Breast epithelium (tissue), 2 donors: Measurements from ENCODE around the genes ELP4 and DEPDC7.

DNA sequence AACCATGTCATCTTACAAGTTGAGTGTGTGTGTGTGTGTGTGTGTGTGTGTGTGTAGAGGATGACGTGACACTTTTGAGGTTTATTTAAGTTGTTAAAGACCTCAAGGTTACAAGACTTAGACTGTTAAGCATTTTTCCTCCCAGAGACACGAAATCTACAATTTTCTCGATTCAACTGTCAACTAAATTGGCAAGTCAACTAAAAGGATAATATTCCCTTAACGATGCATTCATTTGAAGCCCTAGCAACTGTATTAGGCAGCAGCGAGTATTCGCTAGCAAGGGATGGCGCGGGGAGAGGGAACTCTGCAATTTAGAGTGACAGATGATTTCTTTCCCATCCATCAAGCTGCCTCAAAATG, 17.6 kb upstream of the BDNF start:
- PRO-cap = no peak
- RAMPAGE, long total RNA, 2 experiments = no peak in any of the 2 experiments

DNA sequence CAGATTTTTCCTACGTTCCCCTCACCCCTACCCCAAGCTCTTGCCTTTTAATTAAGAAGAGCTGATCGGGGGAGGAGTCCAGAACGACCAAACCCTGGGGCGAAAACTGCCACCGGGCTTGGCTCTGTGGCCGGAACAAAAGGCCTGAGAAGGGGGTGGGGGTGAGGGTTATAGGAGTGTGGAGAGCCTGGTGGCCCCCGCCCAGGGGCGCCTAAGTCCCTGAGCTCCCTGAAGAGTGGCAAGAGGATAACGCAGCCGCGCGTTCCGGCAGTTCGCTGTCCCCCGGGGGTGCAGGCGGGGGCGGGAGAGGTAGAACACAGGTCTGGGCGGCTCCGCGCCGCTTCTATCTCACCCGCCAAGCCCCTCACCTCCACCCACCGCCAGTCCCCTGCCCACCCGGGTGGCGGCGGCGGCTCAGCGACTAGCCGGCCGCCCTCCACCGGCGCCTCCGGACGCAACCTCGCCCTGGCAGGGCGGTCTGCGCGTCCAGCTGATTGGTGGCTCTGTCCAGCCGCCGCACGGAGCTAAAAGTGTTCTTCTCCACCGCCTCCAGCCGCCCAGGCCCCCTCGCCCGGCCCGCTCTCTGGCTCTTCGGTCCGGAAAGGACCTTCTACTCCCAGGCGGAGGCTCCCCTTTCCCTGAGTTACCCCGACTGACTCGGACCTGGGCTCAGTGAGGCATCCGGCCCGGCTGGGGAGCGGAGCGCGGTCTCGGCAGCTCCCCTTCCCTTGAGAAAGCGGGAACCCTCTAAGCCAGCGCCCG, 18.8 kb upstream of the BDNF start:
- PRO-cap = no peak
- RAMPAGE, long total RNA, 2 experiments = no peak in any of the 2 experiments

DNA sequence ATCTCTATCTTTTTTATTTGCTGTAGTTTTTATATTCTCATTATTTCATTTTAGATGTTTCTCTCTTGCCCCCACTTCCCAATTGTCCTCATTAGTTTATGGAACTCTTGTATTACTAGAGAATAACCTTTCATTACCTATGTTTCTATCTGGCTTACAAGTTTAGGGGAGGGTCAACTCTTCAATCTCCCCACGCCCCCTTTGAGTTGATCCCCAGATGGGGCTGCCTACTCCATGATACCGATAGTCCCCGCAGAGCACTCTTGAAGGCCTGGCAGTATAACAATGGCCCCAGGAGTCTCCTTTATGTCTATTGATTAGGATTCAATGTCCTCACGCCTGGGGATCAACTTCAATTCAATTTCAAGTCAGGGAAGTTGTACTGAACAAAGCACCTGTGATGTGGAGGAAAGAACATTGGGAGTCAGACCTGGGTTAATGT, 520.2 kb downstream of the METTL15 start:
- PRO-cap = no peak
- RAMPAGE, long total RNA, 2 experiments = no peak in any of the 2 experiments

DNA sequence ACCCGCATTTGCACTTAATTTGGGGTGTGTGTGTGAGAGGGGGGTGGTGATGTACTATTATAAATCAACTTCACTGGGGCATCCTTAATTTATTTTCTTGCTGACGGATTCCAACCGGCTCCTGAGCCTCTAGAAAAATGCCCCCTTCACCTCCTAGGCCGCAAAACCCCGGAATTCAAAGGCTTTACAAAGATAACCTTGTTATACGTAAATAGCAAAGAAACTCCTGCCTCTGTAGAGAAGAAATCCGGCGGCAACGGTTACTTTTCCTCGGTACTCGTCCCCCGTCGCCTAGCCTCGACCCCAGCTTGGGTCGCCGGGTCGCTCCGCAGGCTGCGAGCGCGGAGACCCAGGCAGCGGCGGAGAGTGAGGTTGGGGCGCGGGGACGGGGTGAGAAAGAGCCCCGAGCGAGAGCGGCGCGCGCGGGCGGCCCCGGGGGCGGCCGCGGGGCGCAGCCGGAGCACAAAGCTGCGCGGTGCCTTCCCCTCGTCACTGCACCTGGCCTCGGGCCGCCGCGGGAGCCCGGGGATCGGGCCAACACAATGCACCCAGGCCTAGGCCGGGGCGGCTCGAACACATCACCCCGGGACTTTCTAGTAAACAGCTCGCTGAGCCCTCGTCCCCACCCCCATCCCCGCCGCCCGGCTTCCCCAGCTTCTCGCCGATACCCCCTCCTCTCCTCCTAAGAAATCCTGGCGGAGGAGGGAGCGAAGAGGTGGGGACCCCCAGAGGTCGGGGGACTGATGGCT, 1.0 kb downstream of the MPPED2 start:
- PRO-cap = no peak
- RAMPAGE, long total RNA, 2 experiments = no peak in any of the 2 experiments

DNA sequence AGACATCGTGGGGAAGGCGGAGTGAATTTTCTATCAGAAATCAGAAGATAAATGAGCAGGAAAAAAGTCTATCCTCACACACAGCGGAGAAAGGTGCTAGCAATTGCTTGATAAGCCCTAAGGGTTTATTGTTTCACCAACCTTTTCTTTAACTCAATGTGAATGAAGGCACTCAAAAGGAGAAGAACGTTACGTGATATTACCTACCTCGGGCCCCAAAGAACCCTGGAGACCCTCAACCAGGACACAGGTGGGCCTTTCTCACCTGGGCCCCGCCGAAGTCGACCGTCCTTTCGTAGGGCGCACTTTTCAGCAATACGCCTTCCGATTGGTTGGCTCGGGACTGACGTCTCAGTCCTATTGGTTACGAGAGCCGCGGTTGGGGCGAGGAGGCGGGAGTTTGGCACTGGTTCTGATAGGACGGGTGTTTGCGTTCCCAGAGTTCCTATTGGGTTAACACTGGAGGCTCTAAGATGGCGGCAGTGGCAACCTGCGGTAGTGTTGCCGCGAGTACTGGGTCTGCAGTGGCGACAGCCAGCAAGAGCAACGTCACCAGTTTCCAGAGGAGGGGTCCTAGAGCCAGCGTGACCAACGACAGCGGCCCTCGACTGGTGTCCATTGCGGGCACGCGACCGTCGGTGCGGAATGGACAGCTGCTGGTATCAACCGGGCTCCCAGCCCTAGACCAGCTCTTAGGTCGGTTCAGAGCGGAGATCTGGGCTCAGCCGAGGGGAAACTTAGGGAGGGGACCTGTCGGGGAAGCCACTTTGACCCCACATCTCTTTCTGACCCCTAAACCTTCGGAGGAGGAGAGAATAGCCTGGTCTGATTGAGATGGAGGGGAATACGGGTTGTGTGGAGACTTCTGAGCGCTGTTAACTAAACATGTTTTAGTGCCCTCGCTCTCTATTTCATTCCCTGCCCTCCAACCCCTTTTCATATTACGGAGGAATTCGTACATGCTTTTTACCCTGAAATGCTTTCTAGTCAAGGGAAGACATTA, at the start of gene ELP4:
ELP4 (plus strand) TSS at position 456 of the 1,003 bp plus-strand sequence.
- PRO-cap = bidirectional peak, plus-strand start at position 473 of the sequence, minus-strand start at position 292 of the sequence
- RAMPAGE, long total RNA, 2 experiments = start-site peak on the minus strand in 1 of 2 experiments, centred at position 277 of the sequence, 157 reads per replicate

GRCh38 chr11:31806066-31806487, 5.0 kb downstream of the PAX6 start:
- PRO-cap = no peak
- RAMPAGE, long total RNA, 2 experiments = no peak in any of the 2 experiments

- PRO-cap = no peak
- RAMPAGE, long total RNA, 2 experiments = no peak in any of the 2 experiments
These were observed 144.6 kb downstream of the WT1 start for GRCh38 chr11:32290557-32291363.

- PRO-cap = no peak
- RAMPAGE, long total RNA, 2 experiments = no peak in any of the 2 experiments
These were observed 6.6 kb downstream of the WT1 start for GRCh38 chr11:32428331-32429589.

GRCh38 chr11:32434294-32435136, 824 bp downstream of the WT1 start:
- PRO-cap = no peak
- RAMPAGE, long total RNA, 2 experiments = no peak in any of the 2 experiments

DNA sequence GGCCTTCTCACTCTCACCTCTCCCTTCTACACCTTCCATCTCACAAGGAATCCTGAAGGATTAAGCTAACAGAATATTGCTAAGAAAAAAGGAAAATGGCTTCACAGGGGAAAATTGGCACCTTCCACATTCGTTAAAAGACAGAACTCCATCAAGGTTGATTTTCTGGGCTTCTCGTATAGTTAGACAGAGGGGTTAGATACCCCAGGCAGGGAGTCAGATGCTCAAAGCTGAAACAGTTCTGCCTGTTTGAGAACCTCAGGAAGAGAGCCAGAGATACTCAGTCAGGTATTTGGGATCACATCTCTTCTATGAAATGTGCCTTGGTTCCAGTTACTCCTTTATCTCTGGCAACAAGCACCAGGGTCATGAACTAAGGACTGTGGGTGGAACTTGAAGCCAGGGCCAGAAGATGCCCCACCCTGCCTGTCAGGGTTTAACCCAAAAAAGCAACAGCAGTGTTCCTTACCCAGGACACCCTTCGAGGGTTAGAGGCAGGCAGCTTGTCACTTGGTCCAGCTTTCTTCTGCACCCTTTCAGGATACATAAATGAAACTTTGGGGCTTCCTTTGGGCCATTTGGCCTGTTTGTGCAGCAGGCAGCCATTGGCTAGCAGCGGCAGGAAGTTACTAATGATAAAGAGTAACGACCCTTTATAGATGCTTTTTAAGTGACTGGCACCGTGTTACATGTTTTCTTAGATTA, 15.0 kb upstream of the WT1 start:
- PRO-cap = no peak
- RAMPAGE, long total RNA, 2 experiments = no peak in any of the 2 experiments

DNA sequence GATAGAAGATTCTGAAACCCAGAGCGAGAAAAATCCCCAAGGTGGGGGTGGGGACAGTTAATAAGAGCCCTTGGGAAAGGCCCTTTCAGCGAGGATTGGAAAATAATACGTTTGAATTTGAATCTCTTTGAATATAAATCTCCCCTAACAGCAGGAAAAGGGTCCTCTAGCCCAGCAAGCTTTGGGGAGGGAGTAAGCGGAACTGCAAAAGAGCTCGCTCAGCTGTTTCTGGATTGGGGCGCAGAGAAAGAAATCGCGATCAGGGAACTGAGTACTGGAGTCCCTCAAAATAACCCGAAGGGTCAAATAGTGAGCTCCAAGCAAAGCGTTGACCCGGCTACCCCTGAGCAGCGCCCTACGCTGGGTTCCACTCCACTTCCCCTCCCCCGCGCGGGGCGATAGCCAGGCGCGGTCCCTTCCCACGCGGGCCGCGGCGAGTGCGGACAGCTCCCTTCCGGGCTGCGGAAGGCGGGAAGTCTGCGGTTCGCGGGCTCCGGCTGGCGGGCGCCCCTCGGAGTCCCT, 432 bp upstream of the QSER1 start:
- PRO-cap = no peak
- RAMPAGE, long total RNA, 2 experiments = no peak in any of the 2 experiments

GRCh38 chr11:33015647-33016646, at the start of gene DEPDC7:
DEPDC7 (plus strand) TSS chr11:33015878.
- PRO-cap = no peak
- RAMPAGE, long total RNA, 2 experiments = start-site peak on the plus strand in 1 of 2 experiments, at chr11:33015876-33015926 at its widest, 14 reads per replicate

GRCh38 chr11:33017413-33017807, 1.7 kb downstream of the DEPDC7 start:
- PRO-cap = no peak
- RAMPAGE, long total RNA, 2 experiments = no peak in any of the 2 experiments

DNA sequence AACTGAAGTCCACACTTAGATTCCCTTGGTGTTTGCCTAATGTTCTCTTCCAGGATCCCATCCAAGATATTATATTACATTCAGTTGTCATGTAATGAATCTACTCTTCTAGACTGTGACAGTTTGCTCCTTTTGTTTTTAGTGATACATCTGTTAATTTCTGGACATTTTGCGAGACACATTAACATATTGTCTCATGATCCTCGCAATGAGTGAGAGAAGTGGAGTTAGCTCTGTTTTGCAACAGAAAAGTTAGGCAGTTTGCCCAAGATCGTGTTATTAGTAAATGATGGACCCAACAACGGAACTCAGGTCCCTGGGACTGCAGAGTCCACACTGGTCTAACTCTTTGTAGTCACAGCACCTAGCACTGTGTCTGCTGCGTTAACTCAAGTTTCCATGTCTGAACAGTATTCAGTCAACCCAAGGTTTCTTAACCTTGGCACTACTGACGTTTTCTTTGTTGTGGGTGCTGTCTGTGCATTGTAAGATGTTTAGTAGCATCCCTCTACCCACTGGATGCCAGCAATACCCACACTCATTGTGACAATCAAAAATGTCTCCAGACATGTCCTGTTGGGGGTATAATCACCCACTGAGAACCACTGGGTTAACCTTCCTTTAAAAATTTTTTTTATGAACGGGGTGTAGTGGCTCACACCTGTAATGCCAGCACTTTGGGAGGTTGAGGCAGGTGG, 3.2 kb downstream of the DEPDC7 start:
- PRO-cap = no peak
- RAMPAGE, long total RNA, 2 experiments = no peak in any of the 2 experiments

DNA sequence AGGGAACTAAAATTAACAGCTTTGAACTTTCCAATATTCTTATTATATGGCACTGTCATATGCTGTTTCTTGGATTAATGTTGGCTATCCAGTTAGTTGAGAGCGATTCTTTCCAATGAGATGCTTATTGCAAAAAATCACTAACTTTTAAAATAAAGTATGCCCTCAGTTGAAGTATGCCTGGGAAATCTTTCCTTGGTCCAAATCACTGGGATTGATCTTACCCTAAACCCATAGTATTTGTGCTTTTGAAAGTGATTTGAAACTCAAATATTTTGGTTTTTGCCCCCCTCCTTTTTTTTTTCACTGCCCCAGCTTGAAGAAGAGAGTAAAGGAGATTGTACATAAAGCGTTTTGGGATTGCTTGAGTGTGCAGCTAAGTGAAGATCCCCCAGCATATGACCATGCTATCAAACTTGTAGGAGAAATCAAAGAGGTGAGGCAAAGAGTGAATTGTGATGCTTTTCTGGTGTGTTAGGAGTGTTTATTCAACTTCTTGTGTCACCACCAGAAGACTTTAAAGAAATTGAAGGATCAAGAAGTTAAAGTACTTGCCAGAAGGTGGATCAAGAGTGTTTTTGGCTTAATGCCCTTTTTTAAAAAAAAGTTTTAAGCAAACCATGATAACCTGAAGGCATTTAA, 17.5 kb downstream of the TCP11L1 start:
- PRO-cap = no peak
- RAMPAGE, long total RNA, 2 experiments = no peak in any of the 2 experiments

DNA sequence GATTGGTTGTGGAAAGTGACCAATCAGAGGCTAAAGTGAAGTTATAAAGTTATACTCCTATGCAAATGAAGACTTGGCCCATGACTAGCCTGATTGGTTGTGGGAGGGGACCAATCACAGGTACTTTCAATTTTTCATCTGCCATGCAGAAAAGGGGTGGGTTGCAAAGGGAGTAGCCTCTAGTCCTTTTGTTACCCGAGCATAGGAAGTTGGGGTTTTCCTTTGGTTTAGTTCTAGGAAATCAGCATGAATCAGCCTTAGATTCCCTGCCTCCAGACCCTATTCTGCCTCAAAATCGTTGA, 18.2 kb upstream of the CSTF3 start:
- PRO-cap = no peak
- RAMPAGE, long total RNA, 2 experiments = no peak in any of the 2 experiments

GRCh38 chr11:33320686-33321517, 55.0 kb upstream of the KIAA1549L start:
- PRO-cap = no peak
- RAMPAGE, long total RNA, 2 experiments = no peak in any of the 2 experiments

GRCh38 chr11:33665373-33665847, 35.2 kb downstream of the C11orf91 start:
- PRO-cap = no peak
- RAMPAGE, long total RNA, 2 experiments = no peak in any of the 2 experiments

GRCh38 chr11:33741712-33742444, 5.7 kb upstream of the CD59 start:
- PRO-cap = no peak
- RAMPAGE, long total RNA, 2 experiments = no peak in any of the 2 experiments

DNA sequence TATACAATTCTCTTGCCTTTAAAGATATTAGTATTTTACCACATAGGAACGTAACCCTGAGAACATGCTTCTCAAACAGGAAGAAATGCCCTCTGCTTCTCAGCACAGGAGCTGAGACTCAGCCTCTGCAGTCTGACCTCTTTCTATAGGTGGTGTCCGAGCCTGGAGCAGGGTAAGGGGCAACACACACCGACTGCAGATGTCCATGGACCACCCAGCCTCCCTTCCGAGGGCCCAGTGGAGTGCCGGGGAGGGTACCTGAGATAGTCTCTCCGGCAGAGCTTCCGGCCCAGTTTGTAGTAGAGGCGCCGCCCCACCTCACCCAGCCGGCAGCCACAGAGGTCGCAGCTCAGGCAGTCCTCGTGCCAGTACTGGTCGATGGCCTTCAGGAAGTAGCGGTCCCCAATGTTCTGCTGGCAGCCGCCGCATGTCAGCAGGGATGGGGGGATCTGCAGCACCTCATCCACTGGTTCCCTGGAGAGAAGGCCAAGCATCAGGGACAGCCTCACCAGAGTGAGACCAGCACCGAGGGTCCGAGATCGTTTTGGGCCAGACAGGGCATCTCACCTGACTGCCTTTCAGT, 27.4 kb downstream of the LMO2 start:
- PRO-cap = no peak
- RAMPAGE, long total RNA, 2 experiments = no peak in any of the 2 experiments